Placental epithelial cell (primary cell): ENCODE measurements around a stretch of chr2.

- CAGE, long polyA plus RNA = no peak
These were observed 649 bp upstream of the GALNT13 start for GRCh38 chr2:153871049-153871497.

DNA sequence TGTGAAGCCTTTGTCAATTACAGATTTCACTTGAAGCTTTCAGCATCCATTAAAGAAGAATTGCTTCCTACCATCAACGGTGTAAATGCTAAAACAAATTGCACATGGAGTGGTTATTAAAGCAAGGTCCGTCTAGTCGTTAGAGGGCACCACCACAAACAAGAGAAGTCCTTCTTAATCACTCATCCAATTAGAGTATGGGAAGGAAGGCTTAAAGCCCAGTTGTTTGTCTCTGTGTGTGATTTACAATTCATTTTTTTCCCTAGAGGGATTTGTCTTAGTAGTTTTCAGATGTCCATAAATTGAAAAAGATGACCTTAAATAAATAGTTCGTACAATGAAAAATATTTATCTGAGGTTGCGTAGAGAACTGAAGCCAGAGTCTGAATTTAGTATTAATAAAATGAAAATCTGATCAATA is 1.7 kb downstream of the KCNJ3 start:
- CAGE, long polyA plus RNA = no peak

DNA sequence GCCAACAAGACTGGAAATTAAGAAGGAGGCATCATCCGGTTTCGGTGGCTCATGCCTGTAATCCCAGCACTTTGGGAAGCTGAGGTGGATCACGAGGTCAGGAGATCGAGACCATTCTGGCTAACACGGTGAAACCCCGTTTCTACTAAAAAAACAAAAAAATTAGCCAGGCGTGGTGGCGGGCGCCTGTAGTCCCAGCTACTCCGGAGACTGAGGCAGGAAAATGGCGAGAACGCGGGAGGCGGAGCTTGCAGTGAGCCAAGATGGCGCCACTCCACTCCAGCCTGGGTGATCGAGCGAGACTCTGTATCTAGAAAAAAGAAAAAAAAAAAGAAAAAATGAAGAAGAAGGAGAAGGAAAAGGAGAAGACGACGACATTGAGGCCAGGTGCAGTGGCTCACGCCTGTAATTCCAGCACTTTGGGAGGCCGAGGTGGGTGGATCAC is 532.6 kb downstream of the KCNJ3 start:
- CAGE, long polyA plus RNA = no peak

GRCh38 chr2:156321976-156322637 is 10.4 kb downstream of the NR4A2 start:
- CAGE, long polyA plus RNA = no peak

DNA sequence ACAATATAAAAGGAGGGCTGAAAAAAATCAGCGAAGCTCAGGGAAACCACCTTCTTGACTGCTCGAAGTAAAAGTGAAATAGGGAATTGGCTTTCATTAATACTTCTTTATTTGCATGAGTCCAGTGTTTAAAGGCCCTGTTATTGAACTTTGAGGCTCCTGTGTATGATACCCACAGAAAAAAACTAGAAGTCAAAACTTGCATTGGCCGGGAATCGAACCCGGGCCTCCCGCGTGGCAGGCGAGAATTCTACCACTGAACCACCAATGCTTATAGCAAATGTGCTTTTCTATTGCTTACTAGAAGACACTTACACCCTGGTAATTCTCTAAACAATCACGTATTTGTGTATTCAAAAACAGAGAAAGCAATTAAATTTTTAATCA is 35.2 kb upstream of the GPD2 start:
- CAGE, long polyA plus RNA = no peak

DNA sequence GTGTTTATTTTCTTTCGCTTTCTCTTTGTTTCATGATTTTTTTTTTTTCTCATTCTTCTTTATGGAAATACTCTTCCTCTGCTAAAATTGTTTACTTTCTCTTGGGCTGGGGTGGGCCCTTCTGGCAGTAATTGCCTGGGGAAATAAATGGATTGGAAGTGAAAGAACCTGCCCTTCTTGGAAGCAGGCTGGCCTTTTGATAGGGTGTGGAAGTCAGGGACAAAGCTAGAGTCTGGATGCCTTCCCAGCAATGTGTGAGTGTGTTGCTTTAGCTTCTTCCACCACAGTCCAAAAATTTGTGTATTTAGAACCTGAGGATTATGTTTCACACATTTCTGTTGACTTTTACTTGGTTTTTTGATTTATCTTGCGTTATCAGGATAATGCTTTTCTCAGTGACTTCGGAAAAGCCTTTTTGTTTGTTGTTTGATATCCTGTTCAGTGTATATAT is 30.9 kb downstream of the GPD2 start:
- CAGE, long polyA plus RNA = no peak

- CAGE, long polyA plus RNA = no peak
These were observed 4.5 kb downstream of the CYTIP start for GRCh38 chr2:157439262-157439856.

- CAGE, long polyA plus RNA = no peak
These were observed 36.8 kb upstream of the CYTIP start for GRCh38 chr2:157480654-157481081.

DNA sequence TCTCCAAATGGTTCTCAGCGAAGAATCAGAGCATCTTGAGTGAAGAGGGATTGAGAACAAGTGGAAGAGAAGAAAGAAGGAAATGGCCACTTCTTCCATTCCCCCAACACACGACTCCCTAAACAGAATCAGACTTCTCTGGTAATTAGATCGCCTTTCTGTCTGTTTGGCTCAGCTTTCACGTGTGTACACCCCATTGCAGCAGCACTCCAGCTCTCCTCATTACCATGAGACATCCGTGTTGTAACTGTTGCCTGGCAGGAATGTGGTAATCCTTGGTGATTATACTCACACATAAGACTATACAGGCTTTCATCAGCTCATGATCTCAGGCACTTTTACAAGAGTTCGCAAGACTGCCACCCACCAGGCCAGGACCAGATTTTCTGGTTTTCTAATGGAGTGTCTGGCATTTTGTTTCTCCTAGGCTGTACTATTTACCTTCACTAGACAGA is 50.3 kb downstream of the ACVR1 start:
- CAGE, long polyA plus RNA = no peak

- CAGE, long polyA plus RNA = no peak
These were observed 37.1 kb downstream of the ACVR1 start for GRCh38 chr2:157839086-157839459.

GRCh38 chr2:157873812-157874582 is 2.1 kb downstream of the ACVR1 start:
- CAGE, long polyA plus RNA = no peak

- CAGE, long polyA plus RNA = no peak
These were observed 14.6 kb upstream of the TANC1 start for GRCh38 chr2:158953807-158954221.

DNA sequence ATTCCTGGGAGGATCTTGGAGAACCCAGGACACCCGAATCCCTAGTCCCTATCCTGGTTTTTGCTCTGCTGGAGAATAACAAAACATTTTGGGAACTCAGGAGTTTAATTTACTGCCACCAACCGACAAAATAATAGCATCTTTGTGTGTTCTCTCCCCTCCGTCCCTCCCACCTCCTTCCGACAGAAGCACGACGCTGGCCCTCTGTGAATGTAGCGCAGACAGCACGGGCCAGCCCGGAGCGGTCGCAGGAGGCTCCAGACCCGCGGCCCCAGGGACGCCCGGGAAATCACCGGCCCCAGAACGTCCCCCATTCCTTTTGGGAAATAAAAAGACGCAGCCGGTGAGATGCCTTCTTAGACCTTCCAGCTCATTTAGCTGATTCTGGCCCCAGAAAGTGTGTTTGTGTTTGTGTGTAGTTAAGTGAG is 709 bp upstream of the TANC1 start:
- CAGE, long polyA plus RNA = no peak

DNA sequence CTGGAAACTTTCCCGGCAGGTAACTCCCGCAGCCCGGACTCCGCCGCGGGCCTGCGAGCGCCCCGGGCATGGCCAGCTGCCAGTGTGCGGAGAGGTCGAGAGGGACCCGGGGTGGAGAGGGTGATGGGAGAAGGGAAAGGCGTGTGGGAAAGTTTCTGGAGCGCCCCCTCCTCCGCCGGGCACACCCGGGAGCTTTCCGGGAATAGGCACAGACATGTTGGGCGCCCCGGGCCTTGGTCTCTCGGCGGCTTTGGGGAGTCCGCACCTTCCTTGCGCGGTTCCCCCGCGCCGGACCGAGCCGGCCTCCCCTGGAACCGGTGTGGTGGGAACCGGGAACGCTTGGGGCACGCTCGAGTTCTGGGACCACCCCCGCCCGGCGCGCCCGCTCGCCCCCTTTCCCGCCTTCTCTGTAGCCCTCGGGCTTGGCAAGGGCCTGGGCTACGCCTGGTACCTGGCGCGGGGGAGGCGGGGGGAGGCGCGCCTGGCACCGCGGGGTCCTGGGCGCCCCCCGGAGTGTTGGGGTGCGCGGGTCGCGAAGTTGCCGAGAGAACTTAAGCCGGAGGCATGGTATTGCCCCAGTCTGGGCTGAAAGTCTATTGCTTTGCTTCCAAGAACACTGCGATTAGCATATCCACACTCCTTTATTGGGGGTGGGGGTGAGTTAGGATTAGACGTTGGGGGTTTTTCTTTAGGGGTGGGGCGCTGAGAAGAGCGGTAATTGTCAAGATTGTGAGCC is 492 bp downstream of the TANC1 start:
- CAGE, long polyA plus RNA = no peak

- CAGE, long polyA plus RNA = no peak
These were observed 96.3 kb downstream of the TANC1 start for GRCh38 chr2:159064551-159065405.

DNA sequence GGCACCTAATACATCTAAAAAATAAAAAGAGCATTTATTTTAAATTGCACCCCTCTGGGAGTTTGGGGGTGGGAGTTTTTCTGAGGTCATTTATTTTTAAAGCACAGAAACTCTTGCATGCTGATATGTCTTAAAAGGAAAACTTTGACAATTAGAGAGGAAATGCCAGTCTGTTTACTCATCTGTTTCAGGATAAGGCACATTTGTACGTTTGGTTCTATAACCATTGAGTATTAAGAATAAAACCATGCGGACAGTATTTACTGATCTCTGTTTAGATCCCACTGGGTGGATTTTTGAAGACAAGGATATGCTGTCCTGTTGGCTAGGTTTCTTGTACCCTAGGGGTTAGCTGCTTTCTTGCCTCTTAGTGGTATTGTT is 122.9 kb downstream of the TANC1 start:
- CAGE, long polyA plus RNA = no peak

DNA sequence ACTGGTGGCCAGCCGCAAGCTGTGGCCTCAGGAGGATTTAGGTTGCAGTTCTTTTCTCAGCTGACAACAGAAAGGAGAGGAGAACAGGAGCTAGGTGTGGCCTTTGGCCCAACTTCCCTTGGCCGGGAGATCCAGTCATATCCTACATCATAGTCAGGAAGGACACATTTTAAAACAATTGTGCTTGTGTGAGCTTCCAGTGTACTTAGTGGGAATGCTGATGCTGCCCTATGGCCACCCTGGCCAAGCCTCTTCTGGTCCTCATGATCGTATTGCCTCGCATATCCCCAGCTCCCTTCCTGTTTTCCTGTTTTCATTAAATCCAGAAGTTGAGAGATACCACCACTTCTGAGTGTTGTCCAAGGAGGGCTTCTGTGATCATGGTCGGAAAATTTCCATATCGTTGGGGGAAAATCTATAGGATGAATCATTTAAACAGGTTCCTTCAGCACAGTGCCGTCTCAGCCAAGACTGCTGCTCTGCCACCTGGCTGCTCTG is 98.0 kb downstream of the WDSUB1 start:
- CAGE, long polyA plus RNA = no peak

DNA sequence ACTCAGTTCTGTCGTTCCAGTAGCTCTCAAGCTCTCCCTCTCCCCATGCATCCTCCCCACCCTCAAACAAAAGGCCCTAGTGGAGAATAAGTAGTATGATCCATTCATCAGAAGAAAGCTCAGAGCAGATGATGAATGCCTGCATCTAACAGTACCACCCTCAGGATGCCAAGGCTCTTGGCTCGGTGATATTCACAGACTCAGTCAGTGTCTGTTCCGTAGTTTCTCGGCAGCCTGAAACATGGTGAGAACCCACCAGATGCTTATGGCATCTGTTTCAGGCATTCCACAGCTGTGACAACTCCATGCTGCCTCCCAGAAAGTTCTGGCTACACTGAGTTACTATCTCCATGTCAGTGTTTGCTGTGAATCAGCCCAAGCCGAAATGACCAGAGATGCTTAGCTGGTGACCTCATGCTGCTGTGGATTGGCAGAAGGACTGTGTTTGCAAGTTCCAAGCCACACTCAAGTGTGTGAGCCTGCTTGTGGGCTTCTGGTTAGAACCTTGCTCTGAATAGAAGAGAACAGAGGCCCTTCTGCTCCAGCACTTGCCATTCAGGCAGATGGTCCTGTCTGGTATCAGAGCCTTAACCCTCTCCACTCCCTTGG is 83.9 kb downstream of the WDSUB1 start:
- CAGE, long polyA plus RNA = no peak

GRCh38 chr2:159381407-159382044 is 95.0 kb upstream of the WDSUB1 start:
- CAGE, long polyA plus RNA = no peak

DNA sequence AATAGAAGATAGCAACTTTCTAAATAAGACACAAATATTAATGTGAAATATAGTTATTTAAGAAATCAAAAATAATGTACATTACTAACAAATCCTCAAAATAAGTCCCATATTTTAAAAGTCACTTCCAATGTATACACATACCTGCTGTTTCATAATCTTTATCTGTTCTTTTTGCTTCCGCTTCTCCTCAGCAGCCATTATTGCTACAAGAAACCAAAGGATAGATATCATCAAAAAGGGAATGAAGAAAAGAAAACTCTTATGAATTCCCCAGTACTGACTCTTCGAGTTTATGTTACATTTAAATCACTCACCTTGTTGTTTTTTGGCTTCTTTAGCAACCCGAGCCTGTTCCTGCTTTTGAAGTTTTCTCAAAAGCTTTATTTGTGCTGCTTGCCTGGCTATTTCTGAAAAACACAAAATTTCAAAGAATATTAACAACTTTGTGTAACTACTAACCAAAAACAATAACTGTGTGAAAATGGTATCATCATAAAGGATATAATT is 118.3 kb upstream of the WDSUB1 start:
- CAGE, long polyA plus RNA = no peak